Right ventricle myocardium (tissue), 1 donor: Measurements from ENCODE around the genes PNN, MIA2, FSCB, PRPF39 and MGAT2.

GRCh38 chr14:37902002-37902558 is 305.6 kb upstream of the SSTR1 start:
- PRO-cap, 2 experiments, result peak in 2 of 2 experiments; most common minus-strand start chr14:37902125 (in 2)

DNA sequence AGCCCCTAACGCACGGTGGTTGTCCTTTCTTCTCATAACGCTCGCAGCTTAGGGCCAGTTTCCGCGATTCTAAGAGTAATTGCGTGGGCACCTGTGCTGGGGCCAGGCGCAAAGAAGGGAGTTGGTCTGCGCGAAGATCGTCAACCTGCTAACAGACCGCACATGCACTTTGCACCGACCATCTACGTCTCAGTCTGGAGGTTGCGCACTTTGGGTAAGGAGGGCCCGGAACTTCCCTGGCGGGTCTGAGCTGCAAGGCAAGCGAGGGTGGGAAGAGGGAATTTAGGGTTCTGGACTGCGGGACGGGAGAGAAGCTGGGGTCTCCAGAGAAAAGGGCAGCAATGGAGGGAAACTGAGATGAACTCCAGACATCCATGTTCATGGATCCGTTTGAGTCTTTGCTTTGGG is 696 bp downstream of the SSTR1 start:
- PRO-cap, 2 experiments, result no peak in any of the 2 experiments

GRCh38 chr14:38270839-38271119 is 14.9 kb upstream of the CLEC14A start:
- PRO-cap, 2 experiments, result no peak in any of the 2 experiments

- PRO-cap, 2 experiments, result no peak in any of the 2 experiments
Observed at GRCh38 chr14:39169190-39169764, 856 bp downstream of the TRAPPC6B start.

GRCh38 chr14:39173782-39174414 is 1.2 kb upstream of the PNN start:
- PRO-cap, 2 experiments, result no peak in any of the 2 experiments

DNA sequence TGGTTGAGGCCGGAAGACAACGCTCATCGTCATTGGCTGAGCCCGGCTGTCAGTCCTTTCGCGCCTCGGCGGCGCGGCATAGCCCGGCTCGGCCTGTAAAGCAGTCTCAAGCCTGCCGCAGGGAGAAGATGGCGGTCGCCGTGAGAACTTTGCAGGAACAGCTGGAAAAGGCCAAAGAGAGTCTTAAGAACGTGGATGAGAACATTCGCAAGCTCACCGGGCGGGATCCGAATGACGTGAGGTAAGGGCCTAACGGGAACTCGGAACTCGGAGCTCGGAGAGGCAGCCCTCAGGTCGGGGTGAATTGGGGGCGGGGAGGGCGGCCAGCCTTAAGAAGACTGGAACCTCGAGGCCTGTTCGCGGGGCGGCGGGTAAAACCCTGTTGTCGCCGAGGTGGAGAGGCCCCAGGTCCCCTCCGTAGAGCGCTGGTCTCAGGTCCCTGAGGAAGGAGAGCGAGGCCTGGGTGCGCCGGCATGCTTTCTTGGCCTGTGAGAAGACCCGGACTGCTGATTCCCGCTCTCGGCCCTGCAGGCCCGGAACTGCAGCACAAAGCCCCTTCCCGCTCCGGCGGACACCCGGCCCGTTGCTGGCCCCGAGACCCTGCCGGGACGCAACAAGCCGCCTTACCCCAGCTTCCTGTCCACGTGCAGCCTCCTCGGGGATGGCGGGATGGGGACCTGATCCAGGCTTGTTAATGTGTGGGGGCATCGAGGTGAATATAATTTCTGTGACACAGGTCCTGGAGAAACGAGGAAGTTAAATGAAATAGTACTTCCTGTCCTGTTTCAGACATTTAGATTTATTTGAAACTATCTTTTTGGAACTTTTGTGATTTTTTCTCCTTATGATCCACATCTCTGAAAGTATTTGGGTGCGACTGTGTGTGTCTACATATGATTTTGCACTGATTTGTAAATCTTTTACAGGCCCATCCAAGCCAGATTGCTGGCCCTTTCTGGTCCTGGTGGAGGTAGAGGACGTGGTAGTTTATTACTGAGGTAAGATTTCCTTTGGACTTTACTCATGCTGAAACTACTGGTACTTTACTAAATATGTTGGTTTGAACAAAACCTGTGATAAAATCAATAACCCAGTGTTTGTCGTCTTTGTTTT is at the start of gene PNN:
PNN (plus strand) TSS at position 103 of the 1,113 bp plus-strand sequence.
- PRO-cap, 2 experiments, result peak in 2 of 2 experiments; most common plus-strand start position 109 of the sequence (in 2)

DNA sequence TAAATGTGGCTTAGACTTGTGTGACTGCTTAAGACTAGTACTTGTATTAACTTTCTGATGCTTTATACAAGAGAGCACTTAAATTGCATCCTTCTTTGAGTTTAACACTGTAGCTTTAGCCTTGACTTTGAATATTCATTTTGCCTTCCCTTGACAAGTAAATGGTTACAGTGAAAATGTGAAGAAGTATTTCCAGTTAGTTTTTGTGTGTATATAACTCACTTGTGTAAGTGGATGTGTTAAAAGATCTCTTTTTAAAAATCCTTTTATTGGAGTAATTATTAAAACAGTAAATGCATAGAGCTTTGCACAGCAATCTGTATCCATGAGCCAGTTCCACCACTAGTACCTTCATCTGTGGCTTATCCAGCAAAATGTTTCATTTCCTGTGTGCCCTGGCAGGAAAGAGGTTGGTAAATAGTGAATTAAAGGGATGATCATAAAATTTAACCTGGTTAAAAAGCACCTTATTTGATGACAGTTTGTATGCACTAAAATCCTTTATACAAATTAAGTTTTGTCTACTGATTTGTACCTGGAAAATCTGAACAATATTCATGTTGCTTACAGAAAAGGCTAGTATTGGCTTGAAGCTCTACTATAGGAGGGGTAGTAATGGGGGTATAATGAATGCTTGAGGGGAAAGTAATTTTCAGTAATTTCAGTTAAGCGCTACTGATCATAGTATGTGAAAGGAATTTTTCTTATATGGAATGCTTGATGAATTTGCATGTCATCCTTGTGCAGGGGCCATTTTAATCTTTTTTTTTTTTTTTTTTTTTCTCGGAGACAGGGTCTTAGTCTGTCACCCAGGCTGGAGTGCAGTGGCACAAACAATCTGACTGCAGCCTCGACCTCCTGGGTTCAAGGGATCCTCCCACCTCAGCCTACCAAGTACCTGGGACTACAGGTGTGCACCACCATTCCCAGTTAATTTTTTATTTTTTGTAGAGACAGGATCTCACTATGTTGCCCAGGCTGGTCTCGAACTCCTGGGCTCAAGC is 8.2 kb downstream of the PNN start:
- PRO-cap, 2 experiments, result no peak in any of the 2 experiments

GRCh38 chr14:39233696-39234348 is at the start of gene MIA2:
Gene MIA2, plus strand, starts transcription at chr14:39233915.
- PRO-cap, 2 experiments, result no peak in any of the 2 experiments

GRCh38 chr14:39426315-39427281 is 5.6 kb downstream of the FBXO33 start:
- PRO-cap, 2 experiments, result no peak in any of the 2 experiments

DNA sequence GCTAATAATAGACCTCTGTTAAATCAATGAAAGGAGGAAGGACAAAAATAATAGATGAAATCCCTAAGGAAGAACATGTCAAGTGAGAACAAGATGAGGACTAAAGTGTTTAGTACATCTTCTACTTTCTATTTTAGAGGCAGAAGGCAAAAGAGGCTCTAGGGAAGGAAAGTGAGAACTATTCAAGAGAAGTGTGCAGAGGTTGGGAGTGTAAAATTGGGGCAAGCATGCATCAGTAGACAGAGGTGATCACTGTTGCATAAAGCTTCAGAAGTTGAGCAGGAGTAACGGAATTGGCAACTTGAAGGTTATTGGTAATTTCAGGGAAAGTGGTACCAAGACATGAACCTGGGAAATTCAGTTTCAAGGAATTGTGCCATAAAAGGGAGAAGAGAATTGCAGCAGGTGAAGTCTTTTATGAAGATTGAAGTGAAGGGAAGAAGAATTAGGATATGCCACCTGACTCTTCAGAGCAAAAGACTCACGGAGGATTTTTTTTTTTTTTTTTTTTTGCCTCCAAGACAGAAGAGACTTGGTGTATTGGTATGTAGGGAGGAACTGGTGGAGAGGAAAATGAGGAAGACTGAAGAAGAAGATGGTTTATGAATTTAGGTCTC is 57.1 kb upstream of the FBXO33 start:
- PRO-cap, 2 experiments, result no peak in any of the 2 experiments

DNA sequence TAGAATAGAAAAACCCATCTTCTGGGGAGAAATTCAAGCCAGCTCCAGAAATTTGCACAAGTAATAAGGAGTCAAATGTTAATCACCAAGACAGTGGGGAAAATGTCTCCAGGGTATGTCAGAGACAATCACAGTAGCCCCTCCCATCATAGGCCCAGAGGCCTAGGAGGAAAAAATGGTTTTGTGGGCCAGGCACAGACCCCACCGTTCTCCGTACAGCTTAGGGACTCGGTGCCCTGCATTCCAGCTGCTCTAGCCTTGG is 869.7 kb upstream of the LRFN5 start:
- PRO-cap, 2 experiments, result no peak in any of the 2 experiments

DNA sequence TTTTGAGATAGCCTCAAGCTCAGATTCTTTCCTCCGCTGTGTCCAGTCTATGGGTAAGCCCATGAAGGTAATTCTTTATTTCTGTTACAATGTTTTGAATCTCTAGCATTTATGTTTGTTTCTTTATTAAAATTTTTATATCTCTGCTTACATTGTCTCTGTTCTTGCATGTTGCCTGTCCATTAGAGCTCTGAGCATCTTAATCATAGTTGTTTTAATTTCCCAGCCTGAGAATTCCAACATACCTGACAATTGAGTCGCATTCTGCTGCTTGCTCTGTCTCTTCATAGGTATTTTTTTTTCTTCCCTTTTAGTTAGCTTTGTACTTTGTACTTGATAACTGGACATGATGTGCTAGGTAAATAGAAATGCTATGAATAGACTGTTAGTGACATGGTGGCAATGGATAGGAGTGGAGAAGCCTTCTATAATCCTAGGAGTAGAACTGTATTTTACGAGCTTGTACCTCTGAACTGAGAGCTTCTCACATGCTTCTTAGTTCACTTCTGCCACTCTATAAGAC is 210.4 kb downstream of the LRFN5 start:
- PRO-cap, 2 experiments, result no peak in any of the 2 experiments

DNA sequence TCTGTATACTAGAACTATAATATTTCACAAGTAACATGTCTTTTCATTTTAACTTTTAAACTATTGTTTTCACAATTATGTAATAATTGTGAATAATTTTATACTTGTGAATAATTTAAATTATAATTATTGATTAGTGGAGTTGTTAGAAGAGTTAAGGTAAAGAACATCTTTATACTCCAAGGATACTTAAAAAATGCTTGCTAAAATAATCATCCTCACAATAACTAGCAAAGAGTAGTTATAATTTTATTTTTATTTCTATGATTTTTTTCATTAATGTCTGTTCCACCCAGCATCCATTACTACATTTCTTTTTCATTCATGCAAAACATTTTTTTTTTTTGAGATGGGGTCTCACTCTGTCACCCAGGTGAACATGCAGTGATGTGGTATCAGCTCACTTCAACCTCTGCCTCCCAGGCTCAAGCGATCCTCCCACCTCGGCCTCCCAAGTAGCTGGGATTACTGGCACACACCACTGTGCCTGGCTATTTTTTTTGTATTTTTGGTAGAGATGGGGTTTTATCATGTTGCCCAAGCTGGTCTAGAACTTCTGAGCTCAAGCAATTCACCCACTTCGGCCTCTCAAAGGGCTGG is 807.7 kb downstream of the LRFN5 start:
- PRO-cap, 2 experiments, result peak in 1 of 2 experiments; most common minus-strand start position 300 of the sequence (in 1)

- PRO-cap, 2 experiments, result no peak in any of the 2 experiments
Observed at GRCh38 chr14:44506995-44507592, at the start of gene FSCB. Gene FSCB, minus strand, starts transcription at chr14:44507283.

DNA sequence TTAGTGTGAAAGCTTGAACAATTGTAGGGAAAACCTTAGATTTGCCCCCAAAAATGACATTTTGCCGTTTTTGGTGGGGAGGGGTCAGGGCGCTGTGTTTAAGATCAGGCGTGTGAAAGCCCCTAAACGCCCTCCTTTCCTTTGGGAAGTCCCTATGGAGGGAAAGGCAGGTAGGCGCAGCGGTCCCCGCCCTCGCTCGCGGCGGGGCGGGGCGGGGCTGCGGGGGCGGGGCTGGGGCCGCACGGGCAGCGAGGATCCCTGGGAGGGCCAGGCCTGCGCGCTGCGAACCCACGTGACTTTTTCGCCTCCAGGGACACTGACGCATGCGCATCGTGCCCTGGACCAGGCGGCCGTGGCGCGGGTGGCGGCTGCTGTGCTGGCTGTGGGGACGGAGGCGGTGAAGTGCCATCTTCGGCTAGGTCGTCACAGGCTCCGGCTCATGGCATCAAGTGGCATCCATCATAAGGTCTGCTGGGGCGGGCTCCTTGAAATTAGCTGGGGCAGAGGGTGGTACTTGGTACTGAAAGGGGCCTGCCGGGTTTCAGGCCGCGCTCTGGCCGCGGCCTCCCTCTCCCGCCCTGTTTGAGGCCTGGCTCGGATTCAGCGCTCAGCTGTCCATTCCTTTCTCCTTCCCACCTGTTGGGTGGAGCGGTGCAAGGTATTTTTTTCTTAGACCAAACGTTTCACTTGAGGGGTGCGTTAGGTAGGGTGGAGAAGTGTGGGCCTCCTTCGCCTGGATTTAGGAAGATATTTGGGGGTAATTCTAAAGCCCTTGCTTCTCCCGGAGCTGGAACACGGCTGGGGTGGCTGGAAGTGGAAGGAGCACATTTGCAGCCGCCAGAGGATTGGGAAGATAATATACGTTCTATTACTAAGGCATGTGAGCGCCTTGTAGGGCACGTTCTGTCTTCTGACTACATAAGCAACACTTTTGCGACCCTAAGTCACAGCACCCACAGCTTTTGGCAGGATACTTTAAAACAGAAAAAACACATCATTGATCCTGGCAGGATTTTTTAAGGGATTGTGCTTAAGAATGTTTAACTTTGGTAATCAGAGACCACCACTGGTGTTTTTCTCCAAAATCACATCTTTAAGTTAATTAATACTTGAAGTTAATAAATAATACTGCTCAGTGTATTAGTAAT is at the start of gene PRPF39:
PRPF39 (plus strand) TSS at position 333 of the 1,148 bp plus-strand sequence.
- PRO-cap, 2 experiments, result peak in 2 of 2 experiments; most common plus-strand start position 338 of the sequence (in 2); most common minus-strand start position 156 of the sequence (in 1)

GRCh38 chr14:47626398-47627032 is 48.9 kb downstream of the MDGA2 start:
- PRO-cap, 2 experiments, result no peak in any of the 2 experiments

DNA sequence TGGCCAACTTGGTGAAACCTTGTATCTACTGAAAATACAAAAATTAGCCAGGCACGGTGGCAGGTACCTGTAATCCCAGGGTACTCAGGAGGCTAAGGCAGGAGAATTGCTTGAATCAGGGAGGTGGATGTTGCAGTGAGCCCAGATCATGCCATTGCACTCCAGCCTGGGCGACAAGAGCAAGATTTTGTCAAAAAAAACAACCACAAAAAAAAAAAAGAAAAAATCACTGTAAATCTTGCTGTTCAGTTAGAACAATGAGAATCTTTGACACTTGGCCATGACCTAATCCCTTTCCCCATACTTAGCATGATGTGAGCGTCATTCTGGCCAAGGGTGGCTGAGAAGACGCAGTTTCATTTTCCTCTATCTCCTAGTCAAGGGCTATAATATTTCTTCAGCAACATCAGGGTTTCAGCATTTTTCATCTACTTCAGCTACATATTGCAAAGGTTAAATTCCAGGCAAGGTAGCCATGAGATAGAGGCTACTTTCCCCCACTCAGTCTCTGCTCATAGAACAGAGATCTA is 599.4 kb upstream of the MDGA2 start:
- PRO-cap, 2 experiments, result no peak in any of the 2 experiments

GRCh38 chr14:49053621-49053848 is 532.6 kb downstream of the RPS29 start:
- PRO-cap, 2 experiments, result peak in 2 of 2 experiments; most common minus-strand start chr14:49053692 (in 2)

- PRO-cap, 2 experiments, result no peak in any of the 2 experiments
Observed at GRCh38 chr14:49597458-49597805, 1.3 kb upstream of the LRR1 start.

DNA sequence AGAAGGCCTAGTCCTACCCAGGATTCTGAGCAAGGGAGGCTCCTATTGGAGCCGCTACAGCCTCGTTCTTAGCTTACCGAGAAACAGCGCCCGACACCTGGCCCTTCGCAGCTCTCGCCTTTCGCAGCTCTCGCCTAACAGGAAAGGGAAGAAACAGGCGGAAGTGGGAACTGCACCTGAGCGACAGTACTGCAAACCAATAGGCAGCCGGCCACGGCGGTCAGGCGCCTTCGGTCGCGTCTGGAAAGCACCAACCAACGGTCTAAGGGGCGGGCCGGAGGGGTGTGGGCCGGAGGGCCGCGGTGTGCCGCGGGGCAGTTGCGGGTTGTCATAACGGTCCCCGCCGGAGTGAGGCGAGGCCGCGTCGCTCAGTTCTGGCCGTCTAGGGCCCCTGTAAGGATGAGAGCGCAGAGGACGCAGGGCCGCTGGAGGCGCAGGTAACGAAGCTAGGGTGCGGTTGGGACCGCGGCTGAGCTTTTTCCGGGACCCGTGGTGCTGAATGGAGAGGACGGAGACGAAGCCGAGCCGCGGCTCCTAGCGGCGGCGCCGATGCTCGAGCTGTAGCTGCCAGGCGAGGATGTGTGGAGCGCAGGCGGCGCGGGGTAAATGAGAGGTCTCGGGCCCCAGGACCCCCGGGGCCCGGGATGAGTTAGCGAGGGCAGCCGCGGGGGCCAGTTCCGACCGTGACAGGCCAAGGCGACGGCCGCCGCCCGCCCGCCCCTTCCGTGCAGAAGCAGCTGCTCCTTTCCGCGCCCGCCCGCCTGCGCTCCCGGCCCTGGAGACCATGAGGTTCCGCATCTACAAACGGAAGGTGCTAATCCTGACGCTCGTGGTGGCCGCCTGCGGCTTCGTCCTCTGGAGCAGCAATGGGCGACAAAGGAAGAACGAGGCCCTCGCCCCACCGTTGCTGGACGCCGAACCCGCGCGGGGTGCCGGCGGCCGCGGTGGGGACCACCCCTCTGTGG is at the start of gene MGAT2:
MGAT2 (plus strand) TSS at position 315 of the 965 bp plus-strand sequence.
- PRO-cap, 2 experiments, result peak in 2 of 2 experiments; most common plus-strand start position 292 of the sequence (in 2); most common minus-strand start position 136 of the sequence (in 2)